Thoracic aorta (tissue), 1 donor: ENCODE measurements around the gene OAS3.

- RAMPAGE, long total RNA = no peak
These were observed 653 bp downstream of the MAPKAPK5 start for GRCh38 chr12:111842526-111843235.

DNA sequence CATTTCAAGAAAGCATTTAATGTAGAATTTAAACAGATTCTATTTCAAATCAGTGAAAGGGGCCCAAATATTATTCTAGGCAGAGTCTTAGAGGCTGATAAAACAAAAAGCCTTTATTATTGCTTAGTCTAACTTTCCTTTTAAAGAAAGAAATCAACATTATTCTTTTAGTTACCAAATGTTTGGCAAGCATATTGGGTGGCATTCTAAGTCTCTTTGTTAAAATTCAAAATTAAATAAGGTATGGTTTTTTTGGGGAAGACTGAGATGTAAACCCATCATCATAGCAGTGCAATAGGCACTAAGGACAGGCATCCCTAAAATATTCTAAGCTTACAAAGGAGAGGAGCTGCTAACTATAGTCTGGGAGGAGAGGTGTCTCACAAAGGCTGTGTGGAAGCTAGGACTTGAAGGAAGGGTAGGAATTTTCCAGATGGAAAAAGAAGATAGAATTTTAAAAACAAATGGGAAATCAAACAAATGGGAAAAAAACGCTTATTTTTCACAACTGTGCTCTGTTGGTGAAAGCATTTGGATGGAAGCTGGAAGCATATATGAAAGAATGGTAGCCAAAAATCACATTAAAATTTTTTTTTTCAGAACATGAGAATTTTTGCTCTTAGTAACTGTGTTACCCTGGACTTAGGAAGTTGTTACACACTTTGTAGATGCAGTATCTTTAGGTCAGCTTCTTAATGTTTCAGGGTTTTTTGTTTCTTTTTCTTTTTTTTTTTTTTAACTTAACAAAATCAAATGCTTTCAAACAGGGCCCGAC is 26.1 kb downstream of the MAPKAPK5 start:
- RAMPAGE, long total RNA = no peak

DNA sequence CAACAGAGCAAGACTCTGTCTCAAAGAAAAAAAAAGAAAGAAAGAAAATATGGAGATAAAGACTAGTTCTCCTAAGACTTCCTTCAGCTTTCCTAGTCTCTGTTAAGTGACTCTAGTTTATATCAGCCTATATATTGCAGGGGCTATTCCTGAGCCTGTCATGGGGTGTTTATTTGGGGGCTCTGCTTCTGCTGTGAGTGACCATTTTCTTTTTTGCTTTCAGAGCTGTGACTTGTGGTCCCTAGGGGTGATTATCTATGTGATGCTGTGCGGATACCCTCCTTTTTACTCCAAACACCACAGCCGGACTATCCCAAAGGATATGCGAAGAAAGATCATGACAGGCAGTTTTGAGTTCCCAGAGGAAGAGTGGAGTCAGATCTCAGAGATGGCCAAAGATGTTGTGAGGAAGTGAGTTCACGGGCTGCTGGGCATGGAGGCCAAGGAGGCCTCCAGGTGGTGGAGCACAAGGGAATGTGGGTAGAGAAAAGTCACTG is 41.4 kb downstream of the MAPKAPK5 start:
- RAMPAGE, long total RNA = no peak

- RAMPAGE, long total RNA = no peak
These were observed 10.7 kb downstream of the ERP29 start for GRCh38 chr12:112023704-112024631.

- RAMPAGE, long total RNA = no peak
These were observed 44.6 kb downstream of the TRAFD1 start for GRCh38 chr12:112169727-112170518.

GRCh38 chr12:112231362-112231943 is 106.1 kb downstream of the TRAFD1 start:
- RAMPAGE, long total RNA = no peak

- RAMPAGE, long total RNA = no peak
These were observed 2.7 kb downstream of the RPL6 start for GRCh38 chr12:112406619-112407249.

GRCh38 chr12:112621059-112621307 is 170.6 kb upstream of the RPH3A start:
- RAMPAGE, long total RNA = no peak

GRCh38 chr12:112918458-112919163 is 11.8 kb downstream of the OAS1 start:
- RAMPAGE, long total RNA = no peak

GRCh38 chr12:112937884-112938882 is at the start of gene OAS3:
TSS of gene OAS3 (plus strand) at chr12:112938474.
- RAMPAGE, long total RNA = no peak

GRCh38 chr12:113055778-113056556 is 563 bp upstream of the DTX1 start:
- RAMPAGE, long total RNA = no peak

DNA sequence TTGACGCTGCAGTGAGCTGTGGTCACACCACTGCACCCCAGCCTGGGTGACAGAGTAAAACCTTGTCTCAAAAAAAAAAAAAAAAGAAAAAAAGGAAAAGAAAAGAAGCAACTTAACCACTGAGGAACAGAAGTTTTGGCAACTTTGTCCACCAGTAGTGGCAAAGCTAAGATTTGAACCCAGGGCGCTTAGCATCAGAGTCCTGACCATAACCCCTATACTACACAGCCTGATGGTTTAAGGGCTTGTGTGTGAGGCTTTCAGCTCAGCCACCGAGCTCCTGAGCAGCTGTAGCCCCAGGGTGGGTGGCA is 21.2 kb downstream of the RASAL1 start:
- RAMPAGE, long total RNA = no peak

GRCh38 chr12:113163842-113164394 is 14.4 kb downstream of the CFAP73 start:
- RAMPAGE, long total RNA = no peak

- RAMPAGE, long total RNA = no peak
These were observed 654 bp downstream of the TPCN1 start for GRCh38 chr12:113221765-113222470.

DNA sequence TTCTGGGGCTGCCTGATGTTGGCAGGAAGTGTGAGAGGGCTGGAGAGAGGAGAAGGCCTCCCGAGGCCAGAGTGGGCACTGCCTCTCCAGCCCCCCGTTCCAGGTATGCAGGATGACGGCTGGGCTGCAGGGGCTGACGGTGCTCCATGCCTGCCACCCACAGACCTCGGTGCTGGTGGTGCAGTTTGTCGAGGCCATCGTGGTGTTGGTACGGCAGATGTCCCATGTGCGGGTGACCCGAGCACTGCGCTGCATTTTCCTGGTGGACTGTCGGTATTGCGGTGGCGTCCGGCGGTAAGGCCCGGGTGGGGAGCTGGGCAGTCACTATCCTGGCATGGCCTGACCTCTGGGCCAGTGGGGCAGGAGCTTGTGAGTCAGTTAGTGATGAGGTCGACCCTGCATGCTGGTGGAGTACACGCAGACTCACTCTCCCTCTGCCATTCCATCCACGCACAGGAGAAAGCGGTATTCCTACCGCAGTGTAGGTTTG is 47.4 kb downstream of the TPCN1 start:
- RAMPAGE, long total RNA = no peak

DNA sequence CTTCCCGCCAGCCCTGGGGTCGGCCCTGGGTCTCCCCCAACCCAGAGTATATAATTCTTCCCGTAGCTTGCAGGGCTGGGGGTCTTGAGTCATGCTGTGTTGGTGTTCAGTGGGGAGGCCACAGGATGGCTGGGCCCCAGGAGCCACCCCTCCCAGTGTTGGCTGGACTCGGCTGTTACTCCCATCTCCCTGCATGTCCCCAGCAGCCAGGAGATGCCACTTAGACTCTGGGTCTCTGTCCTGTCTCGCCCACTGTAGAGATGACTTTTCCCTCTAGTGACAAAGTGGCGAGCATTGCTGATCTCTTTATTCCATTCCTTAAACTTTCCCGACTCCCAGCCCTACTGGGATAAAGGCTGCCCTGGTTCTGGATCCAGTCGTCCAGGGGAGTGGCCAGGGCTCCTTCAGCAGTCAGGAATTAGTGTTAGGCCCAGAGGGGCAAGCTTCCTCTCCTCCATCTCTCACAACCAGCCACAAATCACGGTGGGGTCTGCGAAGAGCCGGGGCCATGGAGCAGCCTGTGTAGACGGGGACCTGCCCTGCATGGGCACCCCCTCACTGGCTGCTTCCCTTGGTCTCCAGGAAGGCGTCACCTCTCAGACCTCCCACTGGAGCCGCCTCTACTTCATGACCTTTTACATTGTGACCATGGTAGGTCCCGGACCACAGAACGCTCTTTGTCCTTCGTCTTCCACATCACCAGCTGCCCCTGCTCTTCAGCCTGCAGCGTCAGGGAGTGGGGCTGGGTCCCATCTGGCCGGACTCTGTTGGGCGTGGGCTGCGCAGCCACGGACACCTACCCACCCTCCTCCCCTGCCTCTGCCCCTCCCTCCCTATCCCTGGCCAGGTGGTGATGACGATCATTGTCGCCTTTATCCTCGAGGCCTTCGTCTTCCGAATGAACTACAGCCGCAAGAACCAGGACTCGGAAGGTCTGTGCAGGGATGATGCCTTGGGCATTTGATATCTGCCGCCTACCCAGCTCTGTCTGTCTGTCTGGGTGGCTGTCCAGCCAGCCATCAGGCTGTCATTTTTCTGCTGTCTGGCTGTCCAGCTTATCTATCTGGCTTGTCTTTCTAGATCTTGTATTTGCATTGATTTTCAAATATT is 43.5 kb downstream of the SLC8B1 start:
- RAMPAGE, long total RNA = no peak

GRCh38 chr12:113295971-113296512 is 38.9 kb downstream of the SLC8B1 start:
- RAMPAGE, long total RNA = no peak

- RAMPAGE, long total RNA = no peak
These were observed 6.6 kb downstream of the SDS start for GRCh38 chr12:113397104-113397529.

- RAMPAGE, long total RNA = no peak
These were observed 37.3 kb downstream of the TBX5 start for GRCh38 chr12:114368739-114369019.

- RAMPAGE, long total RNA = no peak
These were observed 3.6 kb upstream of the TBX5 start for GRCh38 chr12:114409457-114410027.